Mesenteric fat pad (tissue), 1 donor: Measurements from ENCODE around the gene CIZ1.

- PRO-cap = no peak
Observed at GRCh38 chr9:127792269-127792865, 6.5 kb downstream of the CDK9 start.

GRCh38 chr9:127798432-127798891 lies 4.2 kb upstream of the FPGS start:
- PRO-cap = no peak

GRCh38 chr9:127810397-127811060 lies 7.8 kb downstream of the FPGS start:
- PRO-cap = no peak

- PRO-cap = unidirectional peak, minus-strand start at chr9:127838526
Observed at GRCh38 chr9:127838387-127839249, 15.8 kb downstream of the ENG start.

- PRO-cap = no peak
Observed at GRCh38 chr9:127859980-127860741, 5.7 kb upstream of the ENG start.

- PRO-cap = no peak
Observed at GRCh38 chr9:127935635-127936355, 1.9 kb downstream of the DPM2 start.

GRCh38 chr9:127974917-127975238 lies 5.9 kb downstream of the EEIG1 start:
- PRO-cap = no peak

- PRO-cap = no peak
Observed at GRCh38 chr9:127976294-127976981, 4.4 kb downstream of the EEIG1 start.

DNA sequence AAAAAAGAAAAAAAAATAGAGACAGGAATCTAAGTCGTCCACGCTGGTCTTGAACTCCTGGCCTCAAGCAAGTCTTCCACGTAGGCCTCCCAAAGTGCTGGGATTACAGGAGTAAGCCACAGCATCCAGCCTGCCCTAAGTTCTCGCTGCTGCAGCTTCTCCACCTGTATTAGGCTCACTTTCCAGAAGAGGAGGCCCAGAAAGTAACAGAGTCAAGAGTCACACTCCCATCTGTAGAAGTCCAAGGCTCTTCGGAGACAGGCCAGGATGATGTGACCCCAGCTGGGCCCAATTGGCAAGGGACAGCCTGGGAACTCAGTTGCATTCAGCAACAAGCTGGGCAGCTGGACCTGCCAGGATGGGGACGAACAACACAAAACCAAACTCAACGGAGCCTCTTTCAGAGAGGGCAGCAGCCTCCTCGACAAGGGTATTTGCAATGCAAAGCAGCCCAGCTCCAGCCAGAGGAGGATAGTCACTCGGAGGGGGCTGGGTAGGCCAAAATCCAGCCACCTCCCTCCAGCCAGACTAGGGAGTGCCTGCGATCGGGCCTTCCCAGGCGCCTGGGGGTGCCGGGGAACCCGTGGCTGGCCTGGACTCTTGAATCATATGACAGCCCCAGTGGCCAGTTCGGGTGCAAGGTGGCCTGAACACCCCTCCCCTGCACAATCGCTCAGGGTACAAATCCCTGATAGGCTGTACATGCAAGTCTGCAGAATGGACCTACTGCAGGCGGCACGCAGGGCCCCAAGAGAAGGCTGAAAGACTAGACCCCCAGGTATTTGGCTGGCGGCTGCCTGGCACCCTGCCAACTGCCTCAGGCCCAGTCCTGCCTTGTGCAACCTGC lies 1.5 kb downstream of the EEIG1 start:
- PRO-cap = no peak

GRCh38 chr9:127989012-127989421 lies 8.2 kb upstream of the EEIG1 start:
- PRO-cap = no peak

DNA sequence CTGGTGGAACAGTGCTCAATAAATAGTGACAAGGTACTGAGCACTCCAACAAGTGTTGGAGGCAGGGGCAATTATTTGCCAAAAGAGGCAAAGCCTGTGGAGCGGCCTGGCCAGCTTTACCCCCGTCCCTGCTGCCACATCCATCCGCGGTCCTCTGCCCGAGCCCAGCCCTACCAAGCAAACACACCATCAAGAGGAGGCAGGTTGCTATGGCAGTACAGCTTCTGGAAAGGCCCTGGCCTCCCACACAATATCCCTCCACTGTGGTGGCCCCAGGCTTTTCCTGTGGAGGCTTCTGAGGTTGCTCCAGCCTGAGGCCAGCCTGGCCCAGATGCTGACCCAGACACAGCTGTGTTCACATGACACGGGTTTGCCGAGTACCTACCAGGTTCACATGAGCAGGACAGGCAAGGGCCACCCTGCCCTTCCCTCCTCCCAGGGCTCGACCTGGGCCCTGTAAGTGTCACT lies 40.4 kb downstream of the NAIF1 start:
- PRO-cap = no peak

- PRO-cap = no peak
Observed at GRCh38 chr9:128027210-128027682, 39.9 kb downstream of the NAIF1 start.

- PRO-cap = no peak
Observed at GRCh38 chr9:128043385-128044110, 23.6 kb downstream of the NAIF1 start.

GRCh38 chr9:128056924-128057887 lies 9.9 kb downstream of the NAIF1 start:
- PRO-cap = no peak

DNA sequence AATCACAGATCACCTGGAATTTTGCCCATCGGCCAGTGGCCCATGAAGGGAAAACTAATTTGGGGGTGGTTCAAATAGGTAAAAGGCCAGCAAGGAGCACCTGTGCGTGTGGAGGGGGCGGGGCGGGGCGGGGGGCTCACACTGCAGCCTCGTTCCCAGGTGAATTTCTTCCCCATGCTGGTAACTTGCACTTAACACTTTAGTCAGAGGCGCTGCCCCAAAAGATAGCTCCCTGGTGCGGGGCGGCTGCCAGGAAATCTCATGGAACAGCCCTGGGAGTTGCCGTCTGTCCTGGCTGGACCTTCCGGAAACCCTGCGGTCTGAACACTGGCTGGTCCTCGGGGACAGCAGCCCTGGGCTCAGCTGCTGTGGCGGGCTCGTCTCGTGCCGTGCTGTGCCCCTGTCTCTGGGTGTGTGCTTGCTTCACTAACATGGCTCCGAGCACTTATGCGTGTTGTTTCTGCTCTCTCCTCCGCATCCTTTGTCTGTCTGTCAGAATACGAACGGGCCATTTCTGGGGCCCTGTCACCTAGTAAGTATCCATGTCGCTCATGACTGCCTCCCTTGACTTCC lies 25.9 kb downstream of the PTGES2 start:
- PRO-cap = no peak

DNA sequence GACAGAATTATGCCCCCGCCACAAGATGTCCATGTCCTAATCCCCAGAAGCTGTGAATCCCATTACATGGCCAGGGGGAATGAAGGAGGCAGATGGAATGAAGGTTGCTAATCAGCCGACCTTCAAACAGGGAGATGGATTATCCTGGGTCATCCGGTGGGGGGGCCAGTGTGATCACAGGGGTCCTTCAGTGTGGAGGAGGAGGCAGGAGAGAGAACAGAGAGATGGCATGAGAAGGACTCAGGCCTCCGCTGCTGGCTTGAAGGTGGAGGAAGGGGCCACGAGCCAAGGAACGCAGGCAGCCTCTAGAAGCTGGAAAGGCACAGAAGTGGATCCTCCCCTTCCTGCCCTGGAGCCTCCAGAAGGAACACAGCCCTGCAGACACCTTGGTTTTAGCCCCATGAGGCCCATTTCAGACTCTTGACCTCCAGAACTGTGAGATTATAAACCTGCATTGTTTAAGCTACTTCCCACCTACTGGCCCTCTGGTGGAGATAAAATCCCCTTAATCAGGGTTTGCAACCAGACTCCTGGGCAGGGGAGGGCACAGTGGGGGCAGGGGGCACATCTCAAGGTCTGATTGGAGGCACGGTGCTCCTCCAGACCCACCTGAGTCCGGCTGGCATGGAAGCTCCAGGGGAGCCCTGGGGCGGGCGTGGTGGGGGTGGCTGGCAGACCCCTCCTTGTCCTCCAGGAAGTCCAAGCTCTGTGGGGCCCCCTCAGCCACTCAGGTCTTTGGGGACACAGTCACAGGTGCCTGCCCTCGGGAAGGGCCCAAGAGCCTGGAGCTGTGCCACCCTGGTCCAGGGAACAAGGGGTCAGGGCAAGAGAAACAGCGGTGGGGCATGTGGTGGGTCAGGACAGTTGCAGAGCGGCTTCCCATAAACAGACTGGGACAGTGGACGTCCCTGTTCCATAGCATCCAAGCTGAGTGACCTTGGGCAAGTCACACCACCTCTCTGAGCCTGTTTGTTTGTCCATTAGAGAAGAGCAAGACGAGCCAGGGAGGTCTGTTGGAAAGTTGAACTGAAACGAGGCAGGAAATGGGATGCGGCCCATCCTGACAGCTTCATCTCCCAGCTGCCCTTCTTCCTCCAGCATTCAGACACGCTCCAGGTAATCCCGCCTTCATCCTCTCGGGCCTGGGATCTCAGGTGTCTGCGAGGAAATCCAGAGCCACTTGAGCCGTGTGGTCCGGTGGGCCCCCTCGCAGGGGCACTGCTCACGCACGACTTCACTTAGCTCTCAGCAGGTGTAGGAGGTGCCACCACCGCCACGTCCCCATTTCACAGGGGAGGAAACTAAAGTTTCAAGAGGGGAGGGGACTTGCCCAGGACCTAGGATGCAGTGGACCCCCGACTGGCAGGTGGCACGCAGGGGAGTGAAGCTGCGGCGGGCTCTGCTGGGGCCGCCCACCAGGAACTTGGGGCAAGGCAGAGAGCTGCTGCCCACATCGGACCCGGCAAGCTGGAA lies 13.5 kb downstream of the PTGES2 start:
- PRO-cap = no peak

DNA sequence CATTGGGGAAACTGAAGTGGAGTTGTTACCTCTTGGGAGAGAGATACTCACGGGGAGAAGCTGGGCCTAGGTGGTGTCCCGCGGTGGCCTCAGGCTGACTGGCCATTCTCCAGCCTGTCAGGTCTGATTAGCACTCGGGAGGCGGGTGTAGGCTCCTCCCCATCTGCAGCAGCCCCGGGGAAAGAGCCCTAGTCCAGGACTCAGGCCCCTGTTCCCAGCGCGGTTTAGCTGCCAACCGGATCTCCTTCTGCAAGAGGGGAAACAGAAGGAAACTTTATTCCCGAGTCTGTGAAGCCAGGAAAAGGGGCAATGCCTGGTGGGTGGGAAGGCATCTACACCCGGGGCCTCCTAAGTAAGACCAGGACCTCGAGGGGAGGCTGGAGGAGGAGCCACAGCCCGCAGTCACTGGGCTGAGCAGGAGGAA lies 9.6 kb downstream of the PTGES2 start:
- PRO-cap = no peak

DNA sequence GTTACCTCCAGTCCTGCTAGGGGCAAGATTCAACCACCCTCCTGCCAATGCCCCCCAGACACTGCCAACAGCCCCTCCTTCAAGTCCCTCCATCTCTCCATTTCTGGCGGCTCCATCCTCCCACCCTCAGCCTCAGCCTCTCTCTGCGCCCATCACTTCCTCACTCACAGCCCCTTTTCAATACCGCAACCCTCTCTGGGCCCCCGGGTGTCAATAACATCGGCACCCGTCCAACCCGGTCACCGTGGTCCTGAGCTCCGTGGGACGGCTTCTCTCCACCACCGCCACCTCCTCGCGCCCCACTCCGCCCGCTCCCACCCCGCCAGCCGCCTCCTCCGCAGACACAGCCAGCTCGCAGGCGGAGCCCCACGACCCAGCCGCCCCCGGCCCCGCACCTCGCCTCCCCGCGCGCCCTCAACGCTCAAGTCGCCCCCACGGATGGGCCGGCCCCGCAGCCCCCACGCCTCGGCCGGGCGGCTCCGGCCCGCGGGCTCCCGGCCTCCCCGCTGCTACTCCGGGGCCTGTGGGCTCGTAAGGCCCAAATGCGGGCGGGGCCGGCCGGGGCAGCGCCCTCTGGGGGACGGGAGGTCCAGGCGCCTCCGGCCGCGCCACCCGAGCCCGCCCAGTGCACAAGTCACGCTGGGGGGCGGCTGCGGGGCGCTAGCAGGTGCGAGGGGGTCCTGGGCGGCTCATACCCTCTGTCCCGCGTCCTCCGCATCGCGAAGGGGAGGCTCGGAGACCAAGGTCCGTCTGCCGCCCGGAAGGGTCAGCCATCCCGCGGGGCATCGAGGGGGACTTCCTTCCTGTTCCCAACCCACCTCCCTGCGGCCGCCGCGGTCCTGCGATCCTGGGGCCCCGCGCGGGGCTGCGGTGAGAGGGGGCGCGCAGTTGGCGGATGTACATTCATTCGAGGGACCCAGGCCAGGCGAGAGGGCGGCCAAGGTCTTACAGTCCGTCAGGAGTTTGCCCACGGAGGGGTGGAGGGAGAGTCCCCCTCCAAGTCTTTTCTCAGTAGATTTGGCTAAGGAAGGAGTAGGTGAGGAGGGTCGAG lies at the start of gene CIZ1:
CIZ1 (minus strand) TSS at position 536 of the 1,051 bp plus-strand sequence.
- PRO-cap = bidirectional peak, plus-strand start at position 632 of the sequence, minus-strand start at position 508 of the sequence

GRCh38 chr9:128192823-128193614 lies 1.6 kb upstream of the CIZ1 start:
- PRO-cap = unidirectional peak, minus-strand start at chr9:128192884

GRCh38 chr9:128249665-128250841 lies 25.8 kb downstream of the GOLGA2 start:
- PRO-cap = no peak